ENCODE measurements around a stretch of chr6.

GRCh38 chr6:13261342-13262052, 66.8 kb downstream of the TBC1D7 start:
- RRBS = no CpG with 5 or more reads among the region's 1 CpG

DNA sequence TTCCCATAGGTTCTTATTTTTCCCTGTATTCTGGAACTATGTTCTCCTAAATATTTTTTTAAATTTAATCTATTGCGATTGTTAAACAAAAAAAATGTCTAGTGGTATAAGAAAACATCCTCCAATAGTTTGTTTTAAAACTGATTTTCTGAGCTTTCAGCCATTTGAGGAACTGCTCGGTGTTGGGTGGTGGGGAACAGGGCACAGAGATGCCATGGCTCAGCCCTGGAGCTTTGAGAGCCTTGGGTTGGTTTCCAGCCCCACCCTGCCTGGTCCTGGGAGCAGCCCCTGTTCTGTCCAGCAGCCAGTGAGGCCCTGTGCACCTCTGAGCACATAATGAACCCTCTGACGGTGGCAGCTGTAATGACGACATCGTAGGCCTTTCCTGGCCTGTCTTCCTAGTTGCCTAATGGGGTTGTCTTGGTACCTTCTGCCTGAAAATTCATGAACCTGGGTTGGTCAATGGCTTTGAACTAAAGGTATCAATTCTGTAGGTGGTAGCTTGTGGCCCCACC, 53.3 kb downstream of the TBC1D7 start:
- RRBS = no CpG with 5 or more reads among the region's 5 CpGs

- RRBS = 94% methylated on average over 2 of the region's 15 CpGs
These were observed 26.0 kb upstream of the TBC1D7 start for GRCh38 chr6:13354122-13355022.

DNA sequence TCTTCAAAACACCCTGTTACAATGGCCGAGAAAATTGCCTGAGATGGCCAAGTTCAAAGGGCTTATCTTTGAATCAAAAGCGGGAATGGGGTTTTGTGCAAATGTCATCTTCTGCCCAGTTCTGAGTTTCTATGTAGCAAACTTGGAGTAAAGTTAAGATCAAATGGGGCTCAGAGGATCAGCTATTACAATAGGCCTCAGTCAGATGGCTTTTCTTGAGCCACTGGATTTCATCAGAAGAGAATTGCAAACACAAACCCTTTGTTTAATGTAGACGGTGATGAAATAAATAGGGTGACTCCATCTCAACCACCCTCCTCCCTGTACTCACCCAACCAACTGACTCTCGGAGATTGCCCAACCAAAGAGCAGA, 79.2 kb upstream of the TBC1D7 start:
- RRBS = no CpG with 5 or more reads among the region's 4 CpGs

DNA sequence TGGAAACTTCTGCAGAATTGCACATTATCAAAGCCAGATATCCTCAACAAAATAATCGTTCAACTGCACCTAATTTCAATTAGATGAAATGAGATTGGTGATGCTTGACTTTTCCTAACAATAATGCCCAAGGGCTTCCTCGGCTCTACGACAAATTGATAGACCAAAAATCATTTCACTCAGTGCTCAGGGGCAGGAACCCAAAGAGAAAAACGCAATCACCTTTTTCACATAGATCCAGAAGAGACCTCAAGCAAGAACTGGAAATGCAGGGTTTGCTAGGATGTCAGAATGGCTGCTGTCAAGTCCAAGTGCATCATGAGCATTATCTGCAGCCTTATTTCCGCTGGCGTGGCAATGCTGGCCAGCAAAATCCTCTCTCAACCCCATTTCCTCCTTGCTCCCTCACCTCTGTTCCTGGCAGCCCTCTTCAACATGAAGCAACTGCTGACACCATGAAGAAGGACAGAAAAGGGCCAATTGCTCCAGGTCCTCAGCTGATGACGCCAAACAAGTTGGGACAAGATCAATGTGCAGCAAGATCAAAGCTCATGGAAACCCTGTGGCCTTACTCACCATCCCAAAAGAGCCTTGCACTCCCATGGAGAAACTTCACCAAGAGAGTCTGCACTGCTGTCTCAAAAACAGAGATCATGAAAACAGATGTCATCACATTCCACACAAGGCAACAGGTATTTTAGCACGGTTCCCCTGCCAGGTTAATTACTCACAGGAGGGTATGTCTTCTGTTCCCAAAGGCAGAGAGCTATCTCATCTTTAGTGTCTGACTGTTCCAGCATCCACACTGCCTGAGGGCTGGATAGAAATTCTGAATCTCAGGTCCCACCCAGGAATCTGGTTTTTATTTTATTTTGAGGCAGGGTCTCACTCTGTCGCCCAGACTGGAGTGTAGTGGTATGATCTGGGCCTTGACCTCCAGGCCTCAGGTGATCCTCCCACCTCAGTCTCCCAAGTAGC, 7.5 kb downstream of the GFOD1 start:
- RRBS = no CpG with 5 or more reads among the region's 9 CpGs

GRCh38 chr6:13559250-13559749, 15.1 kb upstream of the SIRT5 start:
- RRBS = no CpG with 5 or more reads among the region's 3 CpGs

GRCh38 chr6:13642428-13642867, 27.3 kb downstream of the NOL7 start:
- RRBS = no CpG with 5 or more reads among the region's 4 CpGs

DNA sequence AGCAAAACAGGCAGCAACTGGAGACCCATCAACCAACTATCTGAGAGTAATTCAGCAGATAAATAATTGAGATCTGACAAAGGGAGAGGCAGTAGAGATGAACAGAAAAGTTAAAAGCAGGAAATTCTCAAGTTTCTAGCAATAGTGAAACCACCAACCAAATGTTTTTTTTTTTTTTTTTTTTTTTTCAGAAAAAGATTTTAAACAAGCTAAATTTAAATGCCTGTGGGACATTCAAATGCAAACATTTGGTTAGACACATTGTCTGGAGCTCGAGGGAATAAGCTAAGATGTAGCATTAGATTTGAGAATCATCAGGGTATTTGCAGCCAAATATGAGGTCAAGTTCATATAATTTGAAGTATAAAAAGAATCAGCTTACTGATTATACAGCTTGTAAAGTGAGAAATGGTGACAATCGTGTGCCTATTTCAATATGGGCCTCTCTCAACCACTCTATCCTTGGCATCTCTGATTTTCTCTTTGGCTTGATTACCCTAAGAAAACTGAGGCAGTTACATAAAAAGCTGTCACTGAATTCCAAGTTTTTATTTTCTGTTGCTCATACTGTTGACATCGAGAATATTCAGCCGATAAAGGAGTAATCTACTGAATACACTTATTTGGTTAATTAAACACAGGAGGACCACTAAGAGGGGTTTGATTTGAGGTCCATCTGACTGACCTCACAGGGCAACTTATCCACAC, 16.2 kb downstream of the RANBP9 start:
- RRBS = no CpG with 5 or more reads among the region's 4 CpGs

- RRBS = no CpG with 5 or more reads among the region's 3 CpGs
These were observed 1.6 kb downstream of the RANBP9 start for GRCh38 chr6:13710087-13710370.

DNA sequence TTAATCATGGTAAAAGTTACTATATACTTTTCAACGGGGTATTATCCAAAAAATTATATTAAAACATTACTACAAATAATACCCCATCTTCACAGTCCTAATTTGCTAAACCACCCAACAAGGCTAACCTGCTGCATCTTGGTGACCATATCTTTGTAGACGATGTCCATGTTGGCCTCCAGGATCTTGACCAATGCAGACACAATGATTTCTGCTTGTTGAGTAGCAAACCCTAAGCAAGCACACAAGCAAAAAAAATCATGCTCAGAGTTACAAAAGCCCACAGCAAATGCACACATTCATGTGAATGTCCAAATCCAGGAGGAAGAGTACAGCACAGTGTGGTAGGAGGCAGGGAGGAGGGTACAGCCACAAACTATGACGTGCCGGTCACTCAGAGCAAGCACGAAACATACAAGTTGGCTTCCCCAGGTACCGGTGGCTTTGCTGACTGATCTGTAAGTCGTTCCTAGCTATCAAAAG, 12.2 kb downstream of the MCUR1 start:
- RRBS = 100% methylated on average over 2 of the region's 7 CpGs

- RRBS = no CpG with 5 or more reads among the region's 5 CpGs
These were observed 7.6 kb downstream of the MCUR1 start for GRCh38 chr6:13806769-13807190.

- RRBS = 16% methylated on average over 16 of the region's 45 CpGs
These were observed 45.5 kb upstream of the MCUR1 start for GRCh38 chr6:13859747-13860331.

DNA sequence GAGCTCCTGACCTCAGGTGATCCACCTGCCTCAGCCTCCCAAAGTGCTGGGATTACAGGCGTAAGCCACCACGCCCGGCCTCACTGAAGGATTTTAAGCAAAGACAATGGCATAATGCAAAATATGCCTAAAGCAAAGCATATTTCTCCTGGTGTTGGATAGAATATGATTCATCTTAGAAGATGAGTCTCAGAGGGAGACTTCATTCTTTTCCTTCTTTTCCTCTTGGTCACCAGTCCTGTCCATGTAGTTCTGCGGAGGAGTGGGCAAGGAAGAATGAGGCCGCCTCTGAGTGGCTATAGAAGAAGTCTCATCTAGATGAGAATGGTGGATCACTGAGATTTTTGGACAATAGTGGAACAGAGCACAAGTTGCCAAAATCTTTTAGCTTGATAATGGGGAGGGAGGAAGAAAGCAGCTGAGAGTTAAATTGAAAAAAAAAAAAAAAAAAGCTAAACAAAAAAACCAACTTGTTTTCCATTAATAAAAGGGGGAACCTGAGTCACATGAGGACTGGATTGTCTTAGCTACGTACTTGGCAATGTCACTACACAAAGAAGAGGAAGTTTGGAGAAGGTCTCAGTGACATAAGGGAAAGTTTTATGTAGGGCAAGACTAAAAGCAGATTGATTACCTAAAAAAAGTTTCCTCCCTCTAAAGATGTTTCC, 5.9 kb downstream of the CD83 start:
- RRBS = no CpG with 5 or more reads among the region's 6 CpGs

DNA sequence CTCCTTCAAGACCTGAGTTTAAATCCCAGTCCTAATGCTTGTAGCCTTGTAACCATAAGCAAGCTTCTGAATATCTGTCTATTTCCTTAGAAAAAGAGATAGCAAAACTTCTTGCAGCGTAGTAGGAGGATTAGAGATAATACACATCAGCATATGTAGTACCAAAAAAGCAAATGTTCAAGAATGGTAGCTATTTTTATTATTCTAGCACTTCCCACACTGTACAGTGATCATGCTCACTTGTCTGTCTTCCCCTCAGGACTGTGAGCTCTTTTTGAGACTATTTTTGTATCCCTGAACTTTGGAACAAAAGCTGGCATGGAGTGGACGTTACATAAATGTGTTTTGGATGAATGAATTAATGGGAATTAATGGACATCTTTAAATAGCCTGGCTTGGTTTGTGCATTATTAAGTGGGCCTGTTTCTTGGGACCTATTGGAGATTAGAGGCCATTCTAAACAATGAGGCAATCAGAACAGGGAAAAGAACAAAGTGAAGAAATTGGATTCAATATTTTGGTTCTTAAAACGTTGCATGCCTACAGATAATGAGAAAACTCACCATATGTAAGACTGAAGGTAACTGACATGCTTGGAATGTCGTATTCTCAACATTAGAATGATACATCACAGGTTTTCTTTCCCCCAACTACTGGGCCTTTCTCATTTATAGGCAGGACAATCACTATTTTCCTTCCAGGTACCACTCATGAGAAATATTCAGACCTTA, 243.8 kb downstream of the CD83 start:
- RRBS = no CpG with 5 or more reads among the region's 4 CpGs

DNA sequence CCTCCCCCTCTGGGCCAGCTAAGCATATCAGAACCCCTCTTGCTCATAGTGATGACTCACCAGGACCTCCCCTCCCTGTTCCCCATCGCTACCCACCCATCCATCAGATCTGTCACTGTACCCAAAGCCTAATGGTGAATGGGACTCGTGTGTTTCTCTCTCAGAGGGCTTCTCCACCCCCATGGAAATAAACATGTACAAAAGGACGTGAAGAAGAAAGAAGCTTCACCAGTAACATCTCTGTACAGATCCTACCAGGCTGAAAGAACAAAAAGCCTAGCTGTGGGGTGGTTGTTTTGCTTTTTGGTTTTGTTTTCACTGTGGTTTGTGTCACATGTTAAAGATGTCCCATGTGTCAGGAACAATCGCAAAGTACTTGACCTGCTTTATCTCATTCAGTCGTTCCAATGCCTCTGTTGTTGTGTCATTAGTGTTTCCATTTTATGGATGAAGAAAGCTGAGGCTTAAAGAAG, 518.5 kb downstream of the CD83 start:
- RRBS = no CpG with 5 or more reads among the region's 5 CpGs

DNA sequence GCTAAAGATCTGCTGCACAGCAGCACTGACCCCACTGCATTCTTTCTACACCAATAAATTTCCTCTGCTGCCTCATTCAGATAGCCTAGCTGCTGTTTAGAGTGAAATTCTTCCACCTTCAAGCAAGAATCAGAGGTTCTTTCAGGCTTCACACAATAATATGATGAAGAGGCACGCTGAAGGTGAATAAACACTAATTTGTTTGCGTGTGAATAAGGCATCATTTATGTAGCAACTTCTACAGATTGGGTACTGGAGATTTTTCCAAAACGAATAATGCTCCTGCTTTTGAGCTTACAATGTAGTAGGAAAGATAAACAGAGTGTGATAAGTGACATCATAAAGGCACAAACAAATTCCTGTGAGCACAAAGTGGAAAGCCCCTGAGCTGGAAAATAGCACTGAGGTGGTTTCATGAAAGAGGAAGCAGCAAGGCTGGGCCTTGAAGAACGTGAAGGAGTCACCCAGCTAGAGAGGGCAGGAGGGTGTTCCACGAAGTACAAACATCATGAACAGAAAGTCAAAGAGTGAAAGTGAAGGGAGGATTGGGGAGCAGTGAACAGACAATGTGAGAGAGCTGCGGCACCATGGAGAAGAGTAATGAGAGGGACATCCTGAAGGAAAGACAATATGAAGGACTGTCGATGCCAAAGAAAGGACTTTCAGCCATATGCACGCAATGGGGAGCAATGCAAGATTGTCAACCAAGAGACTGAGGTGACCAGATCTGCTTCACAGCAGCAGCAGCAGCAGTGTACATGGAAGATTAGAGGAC, 543.5 kb downstream of the CD83 start:
- RRBS = no CpG with 5 or more reads among the region's 8 CpGs

GRCh38 chr6:14720928-14721493, 524.9 kb upstream of the JARID2 start:
- RRBS = no CpG with 5 or more reads among the region's 5 CpGs

- RRBS = no CpG with 5 or more reads among the region's 3 CpGs
These were observed 510.5 kb upstream of the JARID2 start for GRCh38 chr6:14735524-14735706.

DNA sequence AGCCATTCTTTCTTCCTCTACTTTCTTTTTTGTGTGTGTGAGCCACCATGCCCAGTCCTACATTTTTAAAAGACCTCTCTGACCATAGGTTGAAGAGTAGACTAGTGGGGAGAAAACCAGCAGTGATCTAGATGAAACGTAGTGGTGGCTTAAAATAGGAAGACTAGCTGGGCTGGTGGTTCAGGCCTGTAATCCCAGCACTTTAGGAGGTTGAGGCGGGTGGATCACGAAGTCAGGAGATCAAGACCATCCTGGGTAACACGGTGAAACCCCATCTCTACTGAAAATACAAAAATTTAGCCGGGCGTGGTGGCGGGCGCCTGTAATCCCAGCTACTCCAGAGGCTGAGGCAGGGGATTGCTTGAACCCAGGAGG, 34.8 kb upstream of the JARID2 start:
- RRBS = no CpG with 5 or more reads among the region's 8 CpGs

DNA sequence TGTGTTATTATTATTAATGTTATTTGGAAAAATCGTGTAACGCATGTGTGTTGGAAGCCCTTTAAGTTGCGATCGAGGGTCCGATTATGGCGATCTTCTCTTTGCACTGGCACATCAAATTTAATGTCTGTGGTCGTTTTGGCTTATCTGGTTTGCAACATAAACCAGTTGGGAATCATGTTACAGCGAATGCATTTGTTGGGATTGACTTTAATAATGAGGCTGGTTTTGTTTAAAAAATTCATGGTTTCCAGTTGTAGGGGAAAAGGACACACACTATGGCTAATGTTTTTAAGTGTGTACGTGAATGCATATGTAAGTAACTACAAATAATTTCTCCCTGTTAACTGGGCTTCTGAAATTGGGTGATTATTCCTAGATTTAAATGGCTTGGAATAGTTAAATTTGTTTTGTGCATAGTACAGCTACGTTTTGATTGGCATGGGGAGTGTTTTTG, 1.1 kb downstream of the JARID2 start:
- RRBS = no CpG with 5 or more reads among the region's 10 CpGs

Measured in GM19240 (cell line).